H4 (cell line): ENCODE measurements around a stretch of chr18.

DNA sequence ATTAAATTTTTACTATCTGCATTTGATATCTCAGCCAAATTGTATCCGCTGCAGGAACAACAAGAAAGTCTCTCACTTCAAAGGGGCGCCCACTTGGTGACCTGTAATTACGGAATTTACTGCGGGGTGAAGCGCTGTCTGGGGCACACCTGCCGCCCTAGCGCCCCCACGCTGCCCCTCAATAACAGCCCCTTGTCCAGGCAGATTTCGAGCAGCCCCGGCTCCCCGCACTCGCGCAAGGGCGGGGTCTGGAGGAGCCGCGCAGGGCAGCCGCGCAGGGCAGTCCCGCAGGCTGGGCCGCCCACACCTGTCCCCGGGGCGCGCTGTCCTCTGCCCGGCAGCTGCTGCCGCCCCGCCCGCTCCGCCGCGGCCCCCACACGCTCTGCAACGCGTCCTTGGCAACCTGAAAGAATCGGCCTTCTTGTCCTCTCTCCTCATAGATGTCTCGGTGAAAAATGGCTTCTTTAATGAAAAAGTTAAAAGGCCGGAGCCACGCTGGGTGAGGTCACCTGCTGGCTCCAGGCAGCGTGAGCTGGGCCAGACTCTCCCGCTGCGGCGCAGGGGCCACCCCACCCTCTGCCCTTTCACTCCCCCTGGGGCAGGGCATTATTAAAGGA lies 218.0 kb downstream of the VAPA start:
- RAMPAGE, long total RNA, result no peak

DNA sequence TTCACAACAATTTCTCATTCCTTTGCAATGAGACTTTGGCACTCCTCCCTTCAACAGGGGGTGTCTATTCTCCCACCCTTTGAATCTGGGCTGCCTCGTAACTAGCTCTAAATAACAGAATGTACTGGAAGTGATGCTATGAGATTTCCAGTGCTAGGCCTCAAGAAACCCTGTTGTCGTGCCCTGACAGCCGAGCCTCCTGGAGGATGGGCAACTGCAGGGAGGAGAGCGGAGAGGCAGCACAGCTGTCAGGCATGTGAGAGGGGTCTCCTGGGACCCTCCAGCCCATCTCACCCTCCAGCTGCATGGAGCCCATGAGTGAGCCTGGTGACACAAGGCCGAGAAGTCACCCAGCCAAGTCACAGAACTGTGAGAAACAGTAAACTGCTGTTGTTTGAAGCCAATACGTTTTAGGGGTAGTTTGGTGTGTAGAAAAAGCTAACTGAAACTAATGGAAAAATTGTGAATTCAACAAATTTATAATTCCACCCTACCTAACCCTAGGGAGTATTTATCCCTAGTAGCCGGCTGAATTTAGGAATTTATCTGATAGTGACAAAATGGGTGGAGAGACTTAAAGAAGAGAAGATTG lies 103.0 kb upstream of the APCDD1 start:
- RAMPAGE, long total RNA, result no peak

GRCh38 chr18:10607510-10607892 lies 81.7 kb downstream of the NAPG start:
- RAMPAGE, long total RNA, result no peak

DNA sequence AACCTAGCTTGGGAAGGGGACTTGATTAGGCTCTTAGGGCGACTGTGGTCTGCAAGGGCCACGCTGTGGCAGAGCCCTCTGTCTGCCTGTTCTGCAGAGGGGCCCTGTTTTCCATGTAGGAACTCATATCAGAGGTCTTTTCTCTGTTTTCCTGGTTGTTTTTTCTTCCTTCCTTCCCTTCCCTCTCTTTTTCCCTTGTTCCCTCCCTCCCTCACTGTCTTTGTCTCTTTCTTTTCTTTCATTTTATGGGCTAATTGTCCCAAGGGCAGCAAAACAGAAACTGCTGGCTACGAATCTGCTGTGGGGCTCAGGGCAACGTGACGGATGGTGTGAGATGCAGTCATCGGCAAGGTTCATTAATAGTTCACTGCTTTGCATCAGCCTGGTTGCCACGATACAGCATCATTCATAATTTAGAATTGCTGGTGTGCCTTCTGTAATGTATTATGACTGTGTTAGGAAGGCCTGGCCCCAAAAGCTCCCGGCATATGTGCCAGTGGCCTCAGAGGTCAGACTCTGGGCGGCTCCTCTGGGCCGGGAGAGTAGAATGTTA lies 134.6 kb downstream of the NAPG start:
- RAMPAGE, long total RNA, result no peak

DNA sequence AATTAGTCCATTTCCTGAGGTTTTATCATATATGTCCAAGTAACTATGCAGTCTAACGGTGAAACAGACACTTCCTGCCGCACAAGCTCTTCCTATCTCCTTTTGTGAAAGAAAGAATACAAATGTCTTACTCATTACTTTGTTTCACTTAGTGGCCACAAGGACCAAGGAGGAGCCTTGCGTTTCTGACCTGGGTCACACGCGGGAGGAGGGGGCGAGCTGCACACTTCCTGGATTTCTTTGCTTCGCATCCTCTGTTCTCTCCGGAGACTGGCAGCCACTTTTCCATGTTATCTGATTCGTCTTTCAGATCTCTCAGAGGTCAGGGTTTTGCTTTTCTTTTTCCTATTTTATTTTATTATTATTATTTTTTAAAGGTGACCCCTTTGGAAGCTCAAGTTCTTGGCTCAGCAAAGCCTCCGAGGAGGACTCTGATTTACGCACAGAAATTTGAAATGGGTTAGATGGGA lies 222.5 kb downstream of the PIEZO2 start:
- RAMPAGE, long total RNA, result no peak

GRCh38 chr18:11669478-11670045 lies 19.5 kb upstream of the GNAL start:
- RAMPAGE, long total RNA, result no peak

GRCh38 chr18:11689992-11690567 lies 1.0 kb downstream of the GNAL start:
- RAMPAGE, long total RNA, result no peak

DNA sequence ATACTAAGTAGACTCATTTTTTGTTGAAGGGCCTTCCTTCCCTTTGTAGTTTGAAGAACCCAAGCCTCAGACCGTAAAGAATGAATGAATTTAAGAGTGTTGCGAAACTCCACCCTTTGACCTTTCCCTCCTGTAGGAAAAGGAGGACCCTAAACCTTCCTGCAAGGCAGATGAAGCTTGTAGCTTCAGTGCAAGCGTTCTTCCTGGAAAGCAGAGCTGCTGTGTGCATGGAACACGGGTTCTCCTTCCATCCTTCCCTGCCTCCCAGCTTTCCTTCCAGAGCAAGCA lies 1.7 kb downstream of the IMPA2 start:
- RAMPAGE, long total RNA, result no peak

- RAMPAGE, long total RNA, result no peak
These were observed 7.9 kb downstream of the IMPA2 start for GRCh38 chr18:11989149-11989696.

DNA sequence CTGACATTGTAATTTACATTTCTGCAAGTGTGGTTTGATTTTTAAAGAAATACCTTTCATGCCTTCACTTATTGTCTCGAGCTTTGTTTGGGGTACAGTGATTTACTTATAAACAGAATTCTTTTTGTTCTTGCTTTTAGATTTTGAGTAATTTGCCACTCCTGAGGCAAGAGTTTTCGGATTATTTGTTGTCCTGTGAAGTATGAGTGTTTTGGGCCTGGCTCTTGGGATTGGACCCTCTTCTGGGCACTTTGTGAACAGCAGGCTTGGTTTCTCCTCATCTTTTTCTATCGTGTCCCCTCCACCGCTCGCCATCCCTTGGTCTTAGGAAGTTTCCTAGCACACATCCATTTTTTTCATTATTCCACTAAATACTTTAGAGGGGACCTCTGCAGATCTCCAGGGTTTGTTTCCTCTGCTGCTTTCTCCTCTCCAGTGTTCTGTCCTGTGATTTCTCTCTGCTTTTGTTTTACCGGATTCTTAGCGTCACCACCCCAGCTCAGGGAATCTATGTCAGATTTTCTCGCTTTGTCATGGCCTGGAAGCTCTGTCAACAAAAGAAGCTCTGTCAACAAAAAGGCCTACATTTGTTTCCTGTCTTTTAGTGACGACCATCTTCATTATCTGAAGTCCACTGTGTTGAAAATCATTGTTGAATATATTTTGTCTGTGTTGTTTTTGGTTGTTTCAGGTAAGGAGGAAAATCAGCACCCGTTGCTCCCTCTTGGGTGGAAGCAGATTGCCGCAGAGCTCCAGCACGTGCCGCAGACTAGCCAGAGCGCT lies 27.7 kb downstream of the ANKRD62 start:
- RAMPAGE, long total RNA, result no peak

DNA sequence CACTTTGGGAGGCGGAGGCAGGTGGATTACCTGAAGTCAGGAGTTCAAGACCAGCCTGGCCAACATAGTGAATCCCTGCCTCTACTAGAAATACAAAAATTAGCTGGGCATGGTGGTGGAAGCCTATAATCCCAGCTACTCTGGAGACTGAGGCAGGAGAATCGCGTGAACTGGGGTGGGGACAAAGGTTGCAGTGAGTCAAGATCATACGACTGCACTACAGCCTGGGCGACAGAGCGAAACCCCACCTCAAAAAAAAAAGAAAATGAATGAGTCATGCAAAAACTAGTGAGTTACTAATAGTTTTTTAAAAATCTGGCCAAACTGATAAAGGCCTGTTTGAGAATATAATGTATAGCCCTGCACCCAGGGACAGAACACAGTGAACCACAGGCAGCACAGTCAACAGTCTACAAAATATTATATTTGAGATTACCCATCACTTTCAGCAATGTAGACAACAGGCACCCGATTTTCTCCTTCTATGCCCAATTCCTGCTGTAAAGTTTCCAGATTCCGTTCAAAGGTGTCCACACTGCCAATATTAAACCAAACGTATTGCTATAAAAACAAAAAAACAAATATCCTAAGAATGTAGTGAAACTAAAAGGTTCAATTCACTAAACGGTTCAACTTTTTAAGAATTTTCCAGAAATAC lies 17.4 kb downstream of the AFG3L2 start:
- RAMPAGE, long total RNA, result no peak

DNA sequence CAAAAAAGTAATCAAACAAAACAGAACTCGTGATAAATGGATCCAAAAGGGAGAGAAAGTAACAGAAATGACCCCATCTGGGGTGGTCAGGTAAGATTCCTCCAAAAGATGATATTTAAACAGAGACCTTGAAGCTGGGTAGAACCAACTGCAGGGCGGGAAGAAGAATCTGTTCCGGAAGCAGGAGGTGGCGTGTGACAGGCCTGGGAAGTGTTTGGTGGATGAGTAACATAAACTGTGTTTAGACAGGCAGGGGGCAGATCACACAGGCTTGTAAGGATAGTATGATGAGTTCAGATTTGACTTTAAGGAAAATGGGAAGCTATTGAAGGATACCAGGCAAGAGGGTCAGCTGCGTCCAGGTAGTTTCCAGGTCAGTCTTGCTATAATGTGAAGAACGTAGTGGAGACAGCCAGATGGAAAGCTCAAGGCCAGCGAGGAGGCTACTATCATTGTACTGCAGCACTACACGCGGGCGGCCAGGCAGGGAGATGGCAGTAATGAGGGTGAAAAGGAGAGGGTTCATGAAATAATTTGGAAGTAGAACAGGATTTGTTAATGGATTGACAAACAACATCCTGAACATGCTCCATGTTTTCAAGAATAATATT lies 17.2 kb downstream of the SPIRE1 start:
- RAMPAGE, long total RNA, result no peak

GRCh38 chr18:12652909-12653380 lies 5.0 kb downstream of the SPIRE1 start:
- RAMPAGE, long total RNA, result no peak

DNA sequence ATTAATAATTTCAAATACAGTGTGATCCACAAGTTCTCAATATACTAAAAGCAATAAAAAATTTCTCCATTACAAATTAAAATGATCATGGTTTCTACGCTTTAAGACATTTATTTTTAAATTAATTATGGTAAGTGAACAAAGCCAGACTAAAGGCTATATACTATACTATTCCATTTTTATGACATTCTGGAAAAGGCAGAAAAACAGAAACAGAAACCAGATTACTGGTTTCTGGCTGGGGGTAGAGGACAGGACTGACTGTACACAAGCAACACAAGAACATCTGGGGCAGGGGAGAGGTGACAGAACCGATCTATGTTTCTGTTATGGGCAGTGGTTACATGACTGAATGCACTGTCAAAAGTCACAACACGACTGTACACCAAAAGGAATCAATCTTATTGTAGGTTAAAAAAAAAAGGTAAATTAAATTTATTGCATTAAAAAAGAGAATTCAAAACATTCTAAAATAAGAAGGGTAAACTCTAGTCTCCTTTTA lies 64.7 kb downstream of the PTPN2 start:
- RAMPAGE, long total RNA, result no peak

GRCh38 chr18:12821349-12822052 lies 62.5 kb downstream of the PTPN2 start:
- RAMPAGE, long total RNA, result no peak

DNA sequence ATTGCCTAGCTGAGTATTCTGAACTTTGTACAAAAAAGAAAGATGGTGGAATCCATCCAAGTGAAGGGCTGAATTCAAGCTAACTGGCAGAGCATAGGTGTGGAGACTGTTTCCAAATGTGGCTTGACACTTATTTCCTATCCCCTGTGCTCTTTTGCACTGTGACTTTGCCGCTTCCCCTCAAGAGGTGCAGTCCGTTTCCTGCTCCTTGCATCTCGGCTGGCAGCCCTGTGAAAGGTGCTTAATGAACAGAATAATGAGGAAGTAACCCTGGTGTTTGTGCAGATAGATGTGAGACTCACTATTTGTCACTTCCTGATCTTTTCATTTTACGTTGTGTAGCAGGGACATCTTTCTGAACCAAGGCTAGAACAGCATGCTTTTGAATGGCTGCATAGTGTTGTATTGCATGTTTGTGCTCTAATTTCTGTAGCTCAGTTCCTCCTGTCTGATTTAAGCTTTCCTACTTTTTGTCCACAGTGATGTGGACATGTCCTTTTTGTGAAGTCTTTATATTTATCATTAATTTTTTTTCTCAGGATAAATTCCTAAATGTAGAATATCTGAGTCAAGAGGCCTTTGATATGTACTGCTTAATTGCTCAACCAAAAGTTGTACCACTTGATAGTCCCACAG lies 60.9 kb downstream of the CEP192 start:
- RAMPAGE, long total RNA, result no peak

- RAMPAGE, long total RNA, result no peak
These were observed 79.8 kb upstream of the LDLRAD4 start for GRCh38 chr18:13138777-13139191.

GRCh38 chr18:13176942-13177276 lies 41.7 kb upstream of the LDLRAD4 start:
- RAMPAGE, long total RNA, result no peak

DNA sequence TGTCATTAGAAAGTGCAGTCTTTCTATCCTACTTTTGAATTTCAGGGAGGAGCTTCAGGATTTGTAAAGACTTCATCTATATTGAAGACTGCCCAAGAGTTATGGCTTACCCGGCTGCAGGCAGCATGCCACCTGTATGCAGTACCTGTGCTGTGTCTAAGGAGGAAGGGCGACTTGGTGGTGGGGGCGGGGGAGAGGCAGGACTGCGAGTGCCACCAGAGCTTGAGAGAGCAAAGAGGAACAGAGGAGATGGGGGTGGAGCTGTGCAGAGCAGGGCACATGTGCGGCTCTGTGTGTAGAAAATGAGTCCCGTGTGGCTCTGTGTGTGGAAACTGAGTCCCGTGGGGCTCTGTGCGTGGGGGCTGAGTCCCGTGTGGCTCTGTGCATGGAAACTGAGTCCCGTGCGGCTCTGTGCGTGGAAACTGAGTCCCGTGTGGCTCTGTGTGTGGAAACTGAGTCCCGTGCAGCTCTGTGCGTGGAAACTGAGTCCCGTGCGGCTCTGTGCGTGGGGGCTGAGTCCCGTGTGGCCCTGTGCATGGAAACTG lies 43.2 kb downstream of the LDLRAD4 start:
- RAMPAGE, long total RNA, result no peak

GRCh38 chr18:13487572-13488071 lies 238.7 kb downstream of the FAM210A start:
- RAMPAGE, long total RNA, result no peak